Spinal cord (tissue), 3 donors: ENCODE data around the genes ELF4 and ARHGAP36.

GRCh38 chrX:130110086-130111153 lies at the start of gene ELF4:
Gene ELF4 (minus strand): TSS chrX:130110497.
- PRO-cap = no peak
- RAMPAGE, long total RNA = no peak

DNA sequence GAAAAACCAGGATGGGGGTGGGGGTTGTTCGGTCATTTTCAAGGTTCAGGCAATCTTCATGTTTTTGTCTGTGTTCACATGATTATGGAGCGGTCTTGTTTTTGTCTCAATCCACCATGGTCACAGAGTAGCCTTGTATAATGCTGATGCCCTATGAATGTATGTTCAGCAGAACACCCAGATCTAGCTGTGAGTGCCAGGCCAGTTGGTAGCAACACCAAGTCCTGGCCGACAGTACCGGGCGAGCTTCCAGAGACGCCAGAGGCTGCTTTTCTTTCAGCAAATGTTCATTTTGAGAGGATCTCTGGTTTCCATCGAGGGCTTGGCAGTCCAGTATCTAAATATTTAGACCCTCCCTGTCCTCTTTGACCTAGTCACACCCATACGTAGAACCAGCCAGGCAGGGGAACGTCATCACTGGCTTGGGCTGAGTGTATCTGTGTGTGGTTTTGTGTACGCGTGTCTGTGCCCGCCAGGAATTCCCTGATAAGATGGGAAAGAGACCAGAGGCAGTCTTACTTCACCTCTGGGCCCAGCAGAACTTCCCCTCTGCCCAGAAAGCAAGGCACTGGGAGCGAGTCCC lies 14.7 kb upstream of the ELF4 start:
- PRO-cap = no peak
- RAMPAGE, long total RNA = no peak

DNA sequence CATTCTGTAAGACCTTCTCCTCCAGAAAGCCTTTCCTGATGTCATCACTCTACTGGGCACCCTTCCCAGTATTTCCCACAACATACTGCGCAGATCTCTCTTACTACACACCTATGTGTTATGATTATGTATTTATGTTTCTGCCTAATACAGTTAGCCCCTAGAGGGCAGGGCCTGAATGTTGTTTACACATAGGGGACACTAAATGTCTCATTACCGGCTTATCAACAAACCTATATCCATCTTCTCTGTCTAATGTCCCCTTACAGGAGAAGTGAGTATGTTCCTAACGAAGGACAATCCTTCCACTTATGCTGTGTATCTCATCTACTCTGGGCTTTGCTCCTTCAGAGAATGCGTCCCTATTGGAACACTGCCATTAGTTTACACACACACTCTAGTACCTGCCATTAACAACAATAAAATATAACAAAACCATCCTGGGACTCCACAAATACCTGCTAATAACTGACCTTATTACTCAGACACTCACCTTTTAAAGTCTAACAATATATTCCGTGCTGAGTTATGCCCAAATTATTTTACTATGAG lies 21.0 kb downstream of the AIFM1 start:
- PRO-cap = no peak
- RAMPAGE, long total RNA = no peak

DNA sequence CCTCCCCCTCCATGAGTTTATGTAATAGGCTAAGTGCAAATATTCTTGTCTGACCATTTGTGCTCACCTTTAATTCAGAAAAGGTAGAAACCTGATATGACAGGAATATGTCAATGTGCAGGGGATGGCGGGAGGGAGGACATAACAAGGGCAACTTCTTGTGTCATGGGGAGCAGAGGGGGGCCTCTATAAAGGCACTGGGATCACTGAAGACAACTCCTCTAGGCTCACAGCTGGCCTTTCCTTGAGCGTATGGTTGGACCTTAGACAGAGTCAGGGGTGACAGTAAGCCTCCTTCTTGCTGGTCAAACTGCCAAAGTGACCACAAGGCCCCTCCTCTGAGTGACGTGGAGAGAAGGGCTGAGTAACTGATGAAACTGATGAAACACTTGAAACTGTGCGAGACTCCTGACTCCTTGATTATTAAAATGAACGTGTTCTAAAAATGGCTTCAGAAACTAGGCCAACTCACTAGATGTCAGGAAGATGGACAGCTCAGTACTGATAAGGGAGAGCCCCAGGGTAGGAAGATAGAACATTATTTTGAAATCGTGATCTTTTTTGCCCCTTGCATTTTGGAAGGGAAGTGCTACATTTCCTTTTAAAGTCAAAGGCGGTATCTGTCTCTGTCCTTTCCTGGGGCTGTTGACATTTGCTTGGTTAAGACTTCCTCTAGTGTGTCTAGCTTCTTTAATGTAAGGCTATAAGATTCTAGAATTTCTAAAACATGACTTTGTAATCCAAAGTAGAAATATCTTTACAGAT lies 1.5 kb downstream of the RAB33A start:
- PRO-cap = no peak
- RAMPAGE, long total RNA = no peak

DNA sequence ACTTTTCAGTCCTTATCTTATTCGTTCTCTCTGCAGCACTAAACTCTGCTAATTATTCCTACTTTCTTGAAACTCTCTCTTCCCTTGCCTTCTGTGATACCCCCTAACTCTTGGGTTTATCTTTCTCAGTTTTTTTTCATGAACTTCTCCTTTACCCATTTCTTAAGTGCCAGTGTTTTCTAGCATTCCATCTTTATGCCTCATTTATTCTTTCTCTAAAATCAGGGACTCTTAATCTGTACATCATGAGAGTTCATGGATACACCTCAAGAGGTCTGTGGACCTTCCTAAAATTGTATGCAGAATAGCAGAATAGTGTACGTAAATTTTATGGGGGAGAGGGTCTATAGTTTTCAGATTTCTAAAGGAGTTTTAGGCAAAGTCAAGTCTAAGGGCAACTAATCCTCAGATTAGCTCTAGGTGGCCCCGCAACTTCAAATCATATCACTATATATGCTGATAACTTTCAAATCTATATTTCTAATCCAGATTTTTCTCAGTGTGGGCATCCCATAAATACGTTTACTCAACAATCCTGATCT lies 60.3 kb downstream of the ENOX2 start:
- PRO-cap = no peak
- RAMPAGE, long total RNA = no peak

GRCh38 chrX:131058096-131058575 lies at the start of gene ARHGAP36:
Gene ARHGAP36 (plus strand): TSS chrX:131058346.
- PRO-cap = no peak
- RAMPAGE, long total RNA = no peak

- PRO-cap = no peak
- RAMPAGE, long total RNA = no peak
Measured at GRCh38 chrX:131278922-131279340, 10.2 kb downstream of the IGSF1 start.

- PRO-cap = no peak
- RAMPAGE, long total RNA = no peak
Measured at GRCh38 chrX:131704217-131704905, 160.5 kb downstream of the OR13H1 start.

DNA sequence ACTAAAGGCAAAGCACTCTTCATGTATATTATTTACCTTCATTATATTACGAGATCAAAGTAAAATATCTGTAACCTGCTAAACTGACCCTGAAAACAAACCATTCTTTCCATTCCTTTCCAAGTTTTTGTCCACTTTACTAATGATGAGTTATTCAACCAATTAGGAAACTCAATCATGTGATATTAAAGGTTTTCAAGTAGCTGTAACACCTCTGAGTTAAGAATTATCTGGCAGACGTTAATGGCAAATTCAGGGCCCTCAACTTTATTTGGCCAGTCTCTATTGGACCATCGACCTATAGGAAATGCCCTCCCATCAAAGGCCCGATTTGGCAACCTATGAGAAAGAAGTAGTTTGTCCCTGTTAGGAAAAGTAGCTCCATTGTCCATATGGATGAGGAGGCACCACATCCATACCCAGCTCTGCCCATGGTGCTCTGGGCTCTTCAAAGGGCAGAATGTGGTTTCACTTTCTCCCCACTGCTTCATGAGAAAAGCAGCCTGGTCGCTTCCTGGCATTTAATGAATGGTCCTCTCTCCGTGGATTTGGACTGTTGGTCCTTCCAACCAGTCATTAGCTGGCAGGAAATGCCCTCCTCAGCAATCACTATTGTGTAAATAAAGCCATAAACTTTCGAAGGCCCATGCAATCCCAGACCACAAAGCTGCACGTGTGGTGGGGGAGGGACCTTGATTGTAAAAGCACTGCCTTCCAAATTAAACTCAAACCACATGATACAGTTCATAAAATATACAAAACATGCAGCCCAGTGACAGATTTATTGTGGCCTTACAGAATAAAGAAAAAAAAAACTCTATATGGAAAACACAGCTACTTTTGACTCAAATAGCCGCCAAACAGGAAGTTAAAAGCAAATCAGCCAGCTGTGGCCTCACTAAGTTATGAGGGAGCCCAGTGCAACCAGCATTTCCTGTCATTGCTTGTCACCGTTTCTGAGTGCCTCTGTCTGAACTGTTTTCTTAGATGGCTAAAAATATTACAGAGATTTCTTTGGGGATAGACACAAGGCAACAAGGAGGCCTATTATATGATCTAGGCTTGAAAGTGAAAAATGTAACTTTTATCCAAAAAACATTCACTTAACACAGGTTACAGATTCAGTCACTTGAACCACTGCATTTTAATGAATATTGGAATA lies 8.2 kb downstream of the MBNL3 start:
- PRO-cap = no peak
- RAMPAGE, long total RNA = no peak

DNA sequence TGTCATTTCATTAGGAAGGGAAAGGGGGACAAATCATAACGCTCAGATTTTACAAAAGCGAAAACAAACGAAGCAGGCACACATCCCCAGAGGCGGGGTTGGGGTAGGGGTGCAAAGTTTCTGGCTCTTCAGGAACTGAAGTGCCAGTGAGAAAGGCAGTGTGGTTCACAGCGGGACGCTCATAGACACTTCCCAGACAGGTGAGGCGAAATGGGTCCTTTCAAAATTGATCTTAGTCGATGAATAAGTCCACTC lies 1.2 kb upstream of the MBNL3 start:
- PRO-cap = no peak
- RAMPAGE, long total RNA = no peak

GRCh38 chrX:132565117-132565568 lies 76.3 kb upstream of the MBNL3 start:
- PRO-cap = no peak
- RAMPAGE, long total RNA = no peak

- PRO-cap = no peak
- RAMPAGE, long total RNA = no peak
Measured at GRCh38 chrX:132856092-132856325, 102.4 kb downstream of the HS6ST2 start.

GRCh38 chrX:133188763-133188962 lies 29.5 kb downstream of the TFDP3 start:
- PRO-cap = no peak
- RAMPAGE, long total RNA = no peak

GRCh38 chrX:133414097-133414791 lies 1.0 kb downstream of the GPC4 start:
- PRO-cap = no peak
- RAMPAGE, long total RNA = no peak

- PRO-cap = no peak
- RAMPAGE, long total RNA = no peak
Measured at GRCh38 chrX:133638221-133638635, 222.9 kb upstream of the GPC4 start.

GRCh38 chrX:134670469-134670854 lies 12.2 kb upstream of the PLAC1 start:
- PRO-cap = no peak
- RAMPAGE, long total RNA = no peak

- PRO-cap = no peak
- RAMPAGE, long total RNA = no peak
Measured at GRCh38 chrX:134769824-134770475, 27.1 kb downstream of the PABIR2 start.

GRCh38 chrX:134803569-134804209 lies 3.3 kb upstream of the PABIR3 start:
- PRO-cap = no peak
- RAMPAGE, long total RNA = no peak

GRCh38 chrX:134946986-134947423 lies 31.9 kb upstream of the MOSPD1 start:
- PRO-cap = no peak
- RAMPAGE, long total RNA = no peak

- PRO-cap = no peak
- RAMPAGE, long total RNA = no peak
Measured at GRCh38 chrX:135033374-135033616, 1.1 kb downstream of the RTL8C start.